M059J (cell line): ENCODE measurements around a stretch of chr6.

DNA sequence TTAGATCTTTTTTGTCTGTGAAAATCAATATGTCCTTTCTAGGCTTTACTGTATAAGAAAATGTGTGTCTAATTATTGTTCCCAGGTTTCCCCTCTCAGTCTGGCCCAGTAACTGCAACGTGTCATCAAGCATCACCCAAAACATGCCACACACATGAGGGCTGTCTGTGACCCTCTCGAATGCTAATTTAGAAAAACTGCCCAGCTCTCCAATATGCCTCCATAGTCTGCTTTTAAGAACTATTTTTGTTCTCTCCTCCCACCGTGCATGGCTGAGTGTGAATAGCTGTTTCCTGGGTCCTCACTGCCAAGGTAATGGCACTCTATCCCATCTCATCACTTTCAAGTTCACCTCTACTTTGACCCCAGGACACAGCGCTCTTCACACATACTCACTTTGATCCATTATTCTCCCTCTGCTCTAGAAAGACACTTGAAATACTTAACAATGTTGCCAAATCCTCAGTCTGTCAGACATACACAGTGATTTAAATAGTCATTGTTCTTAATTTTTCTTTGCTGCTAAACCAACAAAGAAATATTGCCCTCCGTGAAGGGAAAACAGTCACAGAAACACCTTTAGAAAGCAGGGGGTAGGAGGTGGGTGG is 2.7 kb downstream of the SLC22A23 start:
- RAMPAGE, long total RNA, result no peak

GRCh38 chr6:3506872-3507160 is 50.0 kb upstream of the SLC22A23 start:
- RAMPAGE, long total RNA, result no peak

GRCh38 chr6:3546185-3546499 is 89.3 kb upstream of the SLC22A23 start:
- RAMPAGE, long total RNA, result no peak

GRCh38 chr6:3725027-3725375 is 26.5 kb downstream of the PXDC1 start:
- RAMPAGE, long total RNA, result no peak

GRCh38 chr6:3749047-3749938 is 2.2 kb downstream of the PXDC1 start:
- RAMPAGE, long total RNA, result no peak

GRCh38 chr6:3805784-3806239 is 43.4 kb upstream of the FAM50B start:
- RAMPAGE, long total RNA, result no peak

- RAMPAGE, long total RNA, result no peak
Observed at GRCh38 chr6:4133745-4134568, 1.4 kb downstream of the ECI2 start.

- RAMPAGE, long total RNA, result no peak
Observed at GRCh38 chr6:4135733-4136588, 586 bp upstream of the ECI2 start.

DNA sequence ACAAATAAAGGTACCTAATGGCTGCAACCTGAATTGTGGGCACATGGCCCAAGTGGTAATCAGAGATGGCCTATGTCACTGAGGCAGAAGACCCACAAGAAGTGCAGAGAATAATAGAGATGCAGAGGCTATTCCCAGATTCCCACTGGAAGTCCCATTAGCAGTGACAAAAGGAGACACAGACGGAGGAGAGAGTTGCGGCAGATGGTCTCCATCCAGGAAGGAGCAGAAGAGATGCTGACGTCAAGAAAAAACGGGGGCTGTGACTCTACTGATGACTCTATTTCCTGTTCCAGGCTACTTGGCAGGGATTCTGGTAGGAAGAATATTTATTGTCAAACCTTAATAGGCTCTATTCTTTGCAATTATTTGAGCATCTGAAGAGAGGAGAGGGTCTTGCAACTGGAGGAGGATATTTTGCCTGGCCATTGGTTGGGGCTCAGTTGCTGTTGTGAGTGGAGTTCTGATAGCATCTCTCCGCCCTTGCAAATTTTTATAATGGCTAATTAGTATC is 246.0 kb upstream of the ECI2 start:
- RAMPAGE, long total RNA, result no peak

GRCh38 chr6:4402435-4403223 is 267.3 kb upstream of the ECI2 start:
- RAMPAGE, long total RNA, result no peak

DNA sequence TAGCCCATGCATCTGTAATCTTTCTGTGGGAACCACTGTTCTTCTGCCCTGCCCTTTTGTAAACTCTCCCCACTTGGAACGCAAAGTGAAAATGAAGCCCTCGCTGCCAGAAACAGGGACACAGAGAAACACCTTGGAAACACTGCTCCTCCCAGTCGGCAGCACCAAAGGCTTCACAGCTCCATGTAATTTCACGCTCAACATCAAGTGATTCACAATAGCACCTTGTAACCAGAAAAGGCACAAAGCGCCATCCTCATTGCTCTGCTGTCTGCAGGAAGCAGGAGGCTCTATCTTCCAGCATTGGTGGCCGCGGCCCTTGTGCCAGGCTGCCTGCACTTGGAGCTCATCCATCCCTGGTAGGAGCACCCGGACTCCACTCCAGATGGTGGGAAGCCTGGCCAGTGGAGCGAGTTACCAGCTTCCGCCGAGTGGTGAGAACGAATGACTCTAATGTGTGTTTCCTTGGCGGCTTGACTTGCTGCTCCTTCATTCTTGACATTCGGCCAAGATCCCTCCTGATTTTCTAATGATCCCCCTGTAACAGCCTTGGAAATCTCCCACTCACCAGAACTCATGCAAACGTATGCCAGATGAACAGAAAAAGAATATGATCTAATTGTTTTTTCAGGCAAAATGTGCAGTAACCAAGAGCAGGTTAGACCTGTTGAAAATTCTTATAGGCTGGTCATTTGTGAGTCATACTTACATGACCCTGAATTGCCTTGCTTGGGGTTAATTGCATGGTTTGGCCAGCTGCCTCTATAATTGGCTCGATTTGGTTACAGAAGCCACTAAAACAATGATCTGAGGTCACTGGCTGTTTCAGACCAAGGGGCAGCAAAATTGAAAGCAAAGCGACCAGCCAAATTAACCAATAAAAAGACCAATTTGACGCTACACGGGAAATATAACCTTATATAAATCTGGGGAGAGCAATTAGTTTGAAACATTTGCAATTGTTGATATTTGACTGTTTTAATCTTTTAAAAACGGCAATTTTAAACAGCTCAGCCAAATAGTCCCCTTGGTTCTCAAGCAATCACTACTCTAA is 169.0 kb upstream of the CDYL start:
- RAMPAGE, long total RNA, result no peak

- RAMPAGE, long total RNA, result no peak
Observed at GRCh38 chr6:4935252-4935992, 68.4 kb downstream of the RPP40 start.

GRCh38 chr6:5120403-5120807 is 35.3 kb downstream of the PPP1R3G start:
- RAMPAGE, long total RNA, result no peak

GRCh38 chr6:5261856-5262209 is 520 bp downstream of the FARS2 start:
- RAMPAGE, long total RNA, result no peak

DNA sequence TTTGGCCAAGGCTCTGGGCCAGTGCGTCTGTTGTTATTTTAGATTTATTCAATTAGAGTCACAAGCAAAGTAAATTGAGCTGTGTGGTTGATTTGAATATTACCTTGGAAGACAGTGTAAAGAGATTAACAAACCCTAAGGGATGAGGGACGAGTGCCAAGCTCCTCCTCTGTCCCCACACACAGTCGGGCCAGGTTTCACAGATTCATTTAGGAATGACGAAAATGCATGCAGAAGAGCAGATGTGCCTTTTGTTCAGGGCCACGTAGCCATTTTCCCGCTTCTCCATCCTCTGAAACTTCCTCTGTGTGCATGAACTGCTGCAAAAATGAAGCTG is 361.5 kb downstream of the NRN1 start:
- RAMPAGE, long total RNA, result no peak

DNA sequence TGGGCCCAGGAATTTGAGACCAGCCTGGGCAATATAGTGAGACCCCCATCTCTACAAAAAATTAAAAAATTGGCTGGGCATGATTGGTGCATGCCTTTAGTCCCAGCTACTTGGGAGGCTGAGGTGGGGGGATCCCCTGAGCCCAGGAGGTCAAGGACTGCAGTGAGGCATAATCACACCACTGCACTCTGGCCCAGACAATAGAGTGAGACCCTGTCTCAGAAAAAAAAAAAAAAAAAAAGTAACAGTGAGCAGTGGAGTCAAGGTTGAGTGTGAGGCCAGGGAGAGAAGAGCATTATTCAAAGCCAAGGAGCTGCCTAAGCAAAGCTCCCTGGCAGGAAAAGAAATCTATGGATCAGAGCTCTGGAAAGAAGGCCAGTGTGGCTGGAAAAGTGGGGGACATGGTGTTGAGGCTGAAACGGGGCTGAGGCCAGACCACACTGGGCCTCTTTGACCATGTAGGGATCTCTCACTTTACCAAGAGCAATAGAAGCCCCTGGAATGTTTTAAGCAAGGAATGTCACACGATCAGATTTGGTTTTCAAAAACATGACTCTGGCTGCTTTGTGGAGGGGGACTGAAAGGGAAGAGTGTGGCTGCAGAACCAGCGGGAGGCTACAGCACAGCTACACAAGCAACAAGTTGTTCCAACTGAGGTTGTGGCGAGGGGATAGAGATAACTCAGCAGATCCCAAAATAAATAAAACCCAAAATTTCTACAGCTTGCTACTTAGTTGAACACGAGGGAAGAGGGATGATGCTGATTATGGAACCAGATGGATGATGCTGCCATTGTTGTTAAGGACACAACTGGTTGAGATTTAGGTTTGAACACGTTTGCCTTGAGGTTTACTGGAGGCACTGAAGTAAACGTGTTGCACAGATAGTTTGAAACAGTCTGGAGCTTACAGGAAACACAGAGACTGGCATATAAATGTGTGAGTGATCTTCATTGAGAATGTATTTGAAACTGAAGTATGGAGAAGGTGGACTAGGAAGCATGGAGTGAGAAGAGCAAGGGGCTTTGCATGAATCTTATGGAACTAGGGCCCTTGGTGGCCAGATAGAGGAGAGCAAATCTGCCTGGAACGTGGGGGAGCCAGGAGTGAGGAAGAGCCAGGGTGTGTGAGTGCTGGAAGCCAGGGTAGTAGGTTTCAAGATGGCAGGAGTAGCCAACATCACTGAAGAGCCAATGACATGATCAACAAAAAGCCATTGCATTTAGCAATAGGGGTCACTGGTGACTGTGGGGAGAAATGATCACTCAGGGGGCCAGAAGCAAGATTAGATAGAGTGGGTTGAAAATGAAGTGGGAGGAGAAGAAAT is 345.8 kb downstream of the NRN1 start:
- RAMPAGE, long total RNA, result no peak

DNA sequence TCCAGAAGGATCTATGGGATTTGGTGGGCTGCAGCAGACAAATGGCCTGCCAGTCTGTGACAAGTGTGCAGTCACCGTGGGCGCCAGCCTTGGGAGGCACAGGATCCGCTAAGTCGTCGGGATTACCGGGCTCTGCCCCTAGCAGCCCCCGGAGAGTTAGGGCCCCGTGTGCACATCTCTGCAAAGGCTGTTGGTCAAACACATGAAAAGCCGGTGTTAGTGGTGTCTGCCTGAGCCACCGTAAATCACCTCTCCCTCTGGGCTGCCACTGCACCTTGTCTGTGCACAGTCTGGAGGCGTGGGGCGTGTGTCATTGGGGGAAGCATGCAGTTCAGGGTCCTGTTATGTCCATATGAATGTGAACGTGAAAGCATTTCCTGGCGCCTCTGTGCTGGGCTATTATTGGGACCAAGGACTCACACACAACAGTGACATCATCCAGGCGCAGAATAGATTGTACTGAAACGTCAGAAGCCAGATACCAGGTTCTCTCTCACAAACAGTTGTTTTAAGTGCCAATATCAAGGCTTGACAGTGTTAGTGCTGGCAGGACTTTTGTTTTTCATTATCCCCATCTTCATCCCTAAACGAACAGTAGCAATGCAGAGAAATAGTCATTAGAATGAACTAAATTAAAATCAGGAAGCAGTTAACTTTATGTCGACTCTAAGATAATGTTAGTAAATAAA is 305.5 kb downstream of the NRN1 start:
- RAMPAGE, long total RNA, result no peak

GRCh38 chr6:5752099-5752886 is 254.4 kb downstream of the NRN1 start:
- RAMPAGE, long total RNA, result no peak

DNA sequence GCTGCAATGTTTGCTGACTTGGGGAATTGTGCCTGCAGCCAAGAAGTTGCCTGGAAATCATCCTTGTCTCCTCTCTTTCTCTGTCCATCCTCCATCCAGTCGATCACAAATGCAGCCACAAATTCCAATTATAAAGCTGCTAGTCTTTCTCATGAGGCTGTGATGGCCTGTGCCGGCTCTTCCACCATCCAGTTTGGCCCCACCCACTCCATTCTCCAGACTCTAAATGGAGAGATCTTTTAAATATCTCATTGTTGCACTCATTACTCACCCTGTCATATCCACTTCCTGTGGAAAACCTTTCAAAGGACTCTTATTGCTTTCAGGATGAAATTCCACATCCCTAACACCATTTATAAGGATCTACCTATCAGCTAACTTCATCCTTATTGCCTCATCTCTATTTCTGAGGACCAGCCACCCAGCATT is 70.6 kb downstream of the NRN1 start:
- RAMPAGE, long total RNA, result no peak

GRCh38 chr6:5998502-5999781 is 7.8 kb downstream of the NRN1 start:
- RAMPAGE, long total RNA, result no peak